H4 (cell line): ENCODE measurements around the genes MMP27, DYNC2H1, PDGFD and GRIA4.

- RAMPAGE, long total RNA, result no peak
Observed at GRCh38 chr11:102112473-102112947, 2.3 kb downstream of the YAP1 start.

GRCh38 chr11:102220412-102220893 is 96.8 kb upstream of the BIRC3 start:
- RAMPAGE, long total RNA, result no peak

GRCh38 chr11:102223497-102224261 is 93.6 kb upstream of the BIRC3 start:
- RAMPAGE, long total RNA, result no peak

- RAMPAGE, long total RNA, result no peak
Observed at GRCh38 chr11:102230360-102231433, 86.6 kb upstream of the BIRC3 start.

DNA sequence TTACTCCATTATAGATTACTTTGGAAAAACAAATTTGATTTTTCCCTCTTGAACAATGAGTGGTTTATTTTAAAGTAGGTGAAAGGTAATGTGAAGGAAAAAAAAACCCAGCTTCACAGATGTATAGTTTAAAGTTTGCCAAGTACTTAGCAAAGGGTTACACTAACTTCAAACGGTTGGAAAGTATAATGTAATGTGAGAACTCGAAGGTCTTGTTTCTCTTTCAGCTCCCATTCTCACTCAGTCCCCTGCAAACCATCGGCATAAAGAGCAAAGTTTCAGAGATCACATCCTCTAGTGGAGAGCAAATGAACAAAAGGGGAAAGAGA is 37.7 kb upstream of the BIRC3 start:
- RAMPAGE, long total RNA, result no peak

- RAMPAGE, long total RNA, result no peak
Observed at GRCh38 chr11:102312683-102313378, 4.5 kb upstream of the BIRC3 start.

DNA sequence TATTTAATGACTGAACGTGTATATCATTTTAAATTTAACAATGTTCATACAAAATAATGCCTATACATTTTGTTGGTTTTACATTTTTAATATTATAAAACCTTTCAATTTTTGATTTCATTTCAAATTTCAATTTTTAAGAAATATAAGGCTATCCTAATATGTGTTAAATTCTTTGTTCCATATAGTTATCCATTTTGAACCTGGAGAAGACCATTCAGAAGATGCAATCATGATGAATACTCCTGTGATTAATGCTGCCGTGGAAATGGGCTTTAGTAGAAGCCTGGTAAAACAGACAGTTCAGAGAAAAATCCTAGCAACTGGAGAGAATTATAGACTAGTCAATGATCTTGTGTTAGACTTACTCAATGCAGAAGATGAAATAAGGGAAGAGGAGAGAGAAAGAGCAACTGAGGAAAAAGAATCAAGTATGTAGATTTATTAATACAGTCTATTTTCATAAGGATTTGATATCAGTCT is 13.6 kb downstream of the BIRC3 start:
- RAMPAGE, long total RNA, result no peak

- RAMPAGE, long total RNA, result no peak
Observed at GRCh38 chr11:102411181-102411497, 41.4 kb downstream of the TMEM123 start.

- RAMPAGE, long total RNA, result no peak
Observed at GRCh38 chr11:102429347-102430664, 22.8 kb downstream of the TMEM123 start.

- RAMPAGE, long total RNA, result no peak
Observed at GRCh38 chr11:102705475-102705903, at the start of gene MMP27. Gene MMP27, minus strand, starts transcription at chr11:102705769.

GRCh38 chr11:102799559-102800443 is 1.8 kb upstream of the MMP1 start:
- RAMPAGE, long total RNA, result no peak

- RAMPAGE, long total RNA, result start-site peak on the plus strand at chr11:103109410-103109485, 5 reads; start-site peak on the plus strand at chr11:103109556-103109564, 12 reads
Observed at GRCh38 chr11:103109076-103109982, at the start of gene DYNC2H1. Gene DYNC2H1, plus strand, starts transcription at chr11:103109426.

DNA sequence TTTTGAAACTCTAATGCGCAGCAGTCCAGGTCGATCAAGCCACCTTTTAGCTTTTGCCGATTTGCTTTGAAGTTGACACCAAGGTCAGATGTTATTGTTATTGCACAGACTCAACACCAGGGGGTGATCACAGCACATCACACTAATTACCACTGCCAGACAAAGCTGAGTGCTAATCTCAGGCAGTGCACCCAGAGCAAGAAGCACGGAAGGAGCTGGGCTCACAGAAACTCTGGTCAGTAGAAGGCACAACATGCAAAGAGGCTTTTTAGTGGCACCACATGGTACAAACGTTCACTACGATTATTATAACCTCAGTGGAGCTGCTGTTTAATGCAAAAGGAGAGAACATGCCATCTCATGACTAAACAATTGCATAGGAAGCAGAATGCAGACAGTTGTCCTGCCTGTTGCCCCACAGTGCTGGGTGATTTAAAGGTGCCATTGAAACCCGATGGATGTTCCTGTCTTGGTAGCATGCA is 354.0 kb upstream of the DDI1 start:
- RAMPAGE, long total RNA, result no peak

GRCh38 chr11:104163854-104164692 is at the start of gene PDGFD:
Gene PDGFD, minus strand, starts transcription at chr11:104164147.
- RAMPAGE, long total RNA, result start-site peak on the minus strand at chr11:104164338-104164379, 7 reads

GRCh38 chr11:104897828-104899067 is 70.1 kb downstream of the CASP4 start:
- RAMPAGE, long total RNA, result no peak

DNA sequence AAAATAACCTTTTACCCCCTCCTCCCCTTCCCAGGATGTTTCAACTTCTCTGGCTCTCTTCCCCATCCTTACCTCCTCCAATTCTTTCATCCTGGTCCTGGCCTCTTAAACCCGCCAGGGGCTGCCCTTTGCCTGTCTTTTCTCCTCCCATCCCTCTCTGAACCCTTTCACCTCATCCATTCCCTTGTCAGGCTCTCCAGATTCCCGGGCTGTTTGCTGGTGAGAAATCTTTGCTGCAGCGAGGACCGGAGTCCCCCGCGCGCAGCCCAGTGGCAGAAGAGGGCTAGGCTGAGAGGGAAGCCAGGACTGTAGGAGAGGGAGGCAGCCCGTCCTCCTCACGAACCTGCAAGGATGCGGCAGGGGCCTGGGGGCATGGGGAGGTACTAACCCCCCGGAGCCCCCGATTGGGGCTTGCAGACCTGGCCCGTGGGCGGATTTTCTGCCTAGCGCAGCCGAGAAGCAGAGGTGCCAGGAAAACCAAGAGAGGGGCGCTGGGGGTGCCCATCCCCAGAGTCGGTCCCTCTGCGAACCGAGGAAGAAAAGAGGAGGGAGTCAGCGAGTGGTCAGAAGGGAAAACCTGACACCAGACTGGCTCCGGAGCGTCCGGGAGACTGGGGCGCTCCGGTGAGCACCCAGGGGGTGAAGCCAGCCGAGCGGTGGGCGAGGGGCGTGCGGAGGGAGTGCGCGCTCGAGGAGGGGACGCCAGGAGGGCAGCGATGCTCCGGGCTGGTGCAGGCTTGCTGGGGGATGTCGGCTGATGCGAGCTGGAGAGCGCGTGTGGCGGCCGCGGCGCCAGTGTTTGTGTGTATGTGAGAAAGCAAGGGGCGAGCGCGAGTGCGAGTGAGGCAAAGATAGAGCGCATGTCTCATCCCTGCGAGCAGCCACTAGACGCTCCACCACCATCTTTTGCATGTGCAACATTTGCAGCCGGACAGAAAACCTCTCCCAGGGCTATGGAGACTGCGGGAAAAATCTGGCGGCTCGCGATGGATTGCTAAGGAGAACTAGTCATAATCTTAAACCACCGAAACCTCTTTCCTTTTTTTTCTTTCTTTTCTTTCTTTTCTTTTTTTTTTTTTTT is at the start of gene GRIA4:
GRIA4 (plus strand) TSS at position 269 of the 1,081 bp plus-strand sequence.
- RAMPAGE, long total RNA, result no peak

DNA sequence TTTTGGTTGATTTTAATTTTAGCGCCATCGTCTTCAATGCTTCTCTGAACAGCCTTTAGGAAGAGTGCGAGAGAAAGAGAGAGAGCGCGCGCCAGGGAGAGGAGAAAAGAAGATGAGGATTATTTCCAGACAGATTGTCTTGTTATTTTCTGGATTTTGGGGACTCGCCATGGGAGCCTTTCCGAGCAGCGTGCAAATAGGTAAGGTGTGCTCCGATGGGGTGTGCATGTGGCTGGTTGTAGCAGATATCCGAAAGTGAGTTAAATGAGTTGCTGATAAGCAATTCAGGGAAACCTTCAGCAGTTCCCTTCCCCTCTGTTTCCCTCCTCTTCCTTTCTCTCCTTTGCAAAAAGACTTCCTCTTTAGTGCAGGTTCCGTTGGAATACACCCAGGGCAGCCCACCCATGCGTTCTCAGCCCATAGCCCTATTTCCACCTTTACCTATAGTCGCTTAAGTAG is 1.0 kb downstream of the GRIA4 start:
- RAMPAGE, long total RNA, result no peak

DNA sequence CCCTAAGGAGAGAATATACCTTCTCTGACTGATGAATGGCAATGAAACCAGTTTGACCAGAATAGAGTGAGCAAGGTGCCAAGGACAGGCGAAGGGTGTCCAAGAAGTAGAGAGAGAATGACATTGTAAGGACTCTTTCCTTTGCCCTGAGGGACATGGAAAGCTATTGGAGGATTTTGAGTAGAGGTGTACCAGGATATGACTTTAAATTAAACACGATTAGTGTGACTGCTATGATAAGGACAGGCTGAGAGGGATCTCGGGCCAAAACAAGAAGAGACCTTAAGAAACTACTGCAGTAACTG is 179.9 kb downstream of the MSANTD4 start:
- RAMPAGE, long total RNA, result no peak

- RAMPAGE, long total RNA, result no peak
Observed at GRCh38 chr11:105960953-105961336, 61.1 kb downstream of the MSANTD4 start.

DNA sequence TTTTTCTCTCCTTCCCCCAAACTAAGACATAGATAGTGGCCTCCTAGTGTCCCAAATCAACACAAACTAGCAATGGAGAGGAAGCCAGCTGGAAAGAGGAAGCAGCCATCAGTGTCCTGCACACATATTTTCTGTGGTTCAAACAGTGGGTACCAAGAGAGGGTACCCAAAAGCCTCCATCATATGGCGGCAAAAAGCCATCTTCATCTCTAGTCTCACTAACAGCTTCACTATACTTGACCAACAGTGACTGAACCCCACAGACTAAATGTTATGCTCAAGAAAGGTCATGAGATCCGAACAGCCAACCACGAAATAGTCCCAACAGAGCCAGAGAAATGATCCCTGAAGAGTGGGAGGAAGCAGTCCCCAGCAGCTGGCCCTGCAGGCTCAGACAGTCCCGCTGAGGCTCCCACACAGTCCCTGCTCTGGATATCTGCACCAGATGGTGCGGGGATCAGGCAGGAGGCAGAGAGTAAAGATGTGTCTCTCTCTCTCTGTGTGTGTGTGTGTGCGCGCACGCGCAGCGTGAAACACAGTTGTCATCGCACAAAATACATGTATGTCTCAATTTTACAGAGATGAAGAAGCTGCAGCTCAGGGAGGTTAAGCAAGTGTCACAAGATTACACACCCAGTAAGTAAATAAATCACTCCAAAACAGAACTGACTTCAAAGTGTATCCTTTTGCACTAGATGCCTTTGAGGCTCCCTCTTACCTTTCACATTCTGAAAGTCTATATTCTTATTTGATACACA is 28.0 kb downstream of the GUCY1A2 start:
- RAMPAGE, long total RNA, result no peak